ENCODE data around the gene HOXD9.

DNA sequence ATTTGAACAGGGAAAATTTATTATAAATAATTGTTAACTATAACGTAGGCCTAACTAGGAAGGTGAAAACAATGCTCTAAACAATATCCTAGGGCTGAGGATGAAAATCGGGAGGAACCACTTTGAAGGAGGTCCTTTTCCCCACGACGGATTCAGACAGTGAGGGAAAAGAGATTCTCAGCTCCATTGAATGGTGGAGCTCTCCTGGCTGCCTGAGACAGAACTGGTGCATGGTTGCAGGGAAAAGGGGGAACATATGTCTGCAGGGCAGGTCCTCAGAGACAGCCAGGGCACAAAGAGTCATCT is 94.1 kb downstream of the CDCA7 start:
- PRO-cap, 2 experiments, result no peak in any of the 2 experiments

- PRO-cap, 2 experiments, result no peak in any of the 2 experiments
Observed at GRCh38 chr2:173903558-173904090, 61.5 kb downstream of the SP3 start.

DNA sequence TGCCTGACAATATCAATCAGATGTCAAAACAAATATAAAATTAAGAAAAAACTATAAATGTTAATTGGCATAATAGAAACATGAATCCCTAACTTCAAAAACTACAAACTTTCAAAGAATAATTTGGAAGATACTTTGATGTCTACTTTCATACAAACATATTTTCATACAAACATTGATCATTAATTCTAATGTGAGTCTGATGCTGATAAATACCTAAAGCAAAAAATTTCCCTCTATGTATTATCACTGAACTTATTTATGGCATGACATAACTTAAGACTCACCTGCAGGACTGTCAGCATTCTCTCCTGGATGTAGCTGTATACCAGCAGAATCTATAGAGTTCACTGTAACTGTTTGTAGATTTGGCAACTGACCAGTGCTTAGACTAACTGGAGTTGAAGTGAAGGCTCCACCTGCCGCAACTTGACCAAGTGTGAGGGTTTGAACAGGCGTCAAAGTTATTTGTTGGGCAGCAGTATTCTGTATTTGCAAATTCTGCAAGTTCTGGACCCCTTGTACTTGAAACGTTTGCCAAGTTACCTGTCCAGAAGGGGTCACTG is 10.5 kb downstream of the SP3 start:
- PRO-cap, 2 experiments, result no peak in any of the 2 experiments

GRCh38 chr2:173963337-173963799 is 1.8 kb downstream of the SP3 start:
- PRO-cap, 2 experiments, result peak in 2 of 2 experiments; most common plus-strand start chr2:173963593 (in 2)

- PRO-cap, 2 experiments, result no peak in any of the 2 experiments
Observed at GRCh38 chr2:173966509-173967281, 1.5 kb upstream of the SP3 start.

DNA sequence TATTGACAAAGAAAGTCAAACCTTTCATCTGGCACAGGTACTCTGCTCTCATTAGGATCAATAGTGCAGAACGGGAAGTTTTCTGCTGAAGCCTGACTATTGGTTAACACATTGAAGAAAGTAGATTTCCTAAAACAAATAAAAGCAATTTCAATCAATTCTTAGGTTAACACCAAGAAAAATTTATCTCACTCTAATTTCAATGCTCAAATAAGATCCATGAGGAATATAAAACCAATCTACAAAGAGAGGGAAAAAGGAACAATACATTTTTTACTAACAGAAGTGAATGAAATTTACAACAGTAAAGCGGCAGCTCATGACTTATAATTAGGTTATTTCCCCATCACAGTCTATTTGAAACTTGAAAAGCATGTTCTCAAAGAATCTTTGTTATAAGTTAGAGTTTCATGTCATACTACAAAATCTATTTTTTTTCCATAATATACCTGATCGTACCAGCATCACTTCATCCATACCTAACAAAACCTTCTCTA is 19.0 kb downstream of the OLA1 start:
- PRO-cap, 2 experiments, result no peak in any of the 2 experiments

DNA sequence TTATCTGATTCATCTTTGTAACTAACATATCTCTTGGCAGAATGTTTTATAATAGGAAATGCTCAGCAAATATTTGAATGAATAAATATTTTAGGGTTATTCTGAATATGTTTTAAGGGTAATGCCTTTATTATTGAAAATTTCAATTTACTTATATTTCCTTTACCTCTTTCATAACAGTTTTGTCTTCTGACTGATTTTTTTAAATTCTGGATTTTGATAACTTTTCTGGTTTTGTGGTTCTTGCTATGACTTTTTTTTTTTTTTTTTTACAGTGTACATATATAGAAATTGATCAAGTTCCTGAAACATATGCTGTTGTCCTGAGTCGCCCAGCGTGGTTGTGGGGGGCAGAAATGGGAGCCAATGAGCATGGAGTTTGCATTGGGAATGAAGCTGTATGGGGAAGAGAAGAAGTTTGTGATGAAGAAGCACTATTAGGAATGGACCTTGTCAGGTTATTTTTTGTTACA is 4.2 kb downstream of the SCRN3 start:
- PRO-cap, 2 experiments, result no peak in any of the 2 experiments

DNA sequence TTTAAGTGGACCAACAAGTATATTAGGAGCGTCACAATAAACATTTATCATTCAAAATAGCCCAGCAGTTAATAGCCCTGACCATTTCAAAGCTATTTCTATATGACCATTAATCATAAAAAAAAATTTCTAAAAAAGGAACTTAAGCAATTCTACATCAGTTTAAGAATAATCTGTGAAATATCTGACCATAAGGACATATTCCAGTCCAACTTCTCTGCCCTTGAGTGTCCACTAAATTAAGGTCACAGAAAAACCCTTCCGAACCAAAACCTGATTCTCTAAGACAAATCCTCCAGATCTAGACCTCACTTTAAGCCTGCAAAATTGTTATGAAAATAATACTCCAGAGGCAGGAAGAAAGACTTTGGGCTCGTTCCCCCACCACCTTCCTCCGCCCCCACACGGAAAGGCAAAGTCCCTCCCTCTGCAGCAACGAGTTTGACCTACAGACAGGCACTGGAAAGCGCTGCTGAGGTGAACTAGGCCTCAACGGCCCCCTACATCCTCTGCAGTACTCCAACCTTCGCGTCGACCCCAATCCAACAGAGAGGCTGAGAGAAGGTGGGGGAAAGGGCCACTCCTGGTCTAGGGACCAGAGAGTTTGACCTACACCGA is 893 bp downstream of the ATP5MC3 start:
- PRO-cap, 2 experiments, result peak in 2 of 2 experiments; most common plus-strand start position 451 of the sequence (in 2); most common minus-strand start position 396 of the sequence (in 1)

GRCh38 chr2:175857420-175857717 is 144.7 kb downstream of the LNPK start:
- PRO-cap, 2 experiments, result no peak in any of the 2 experiments

- PRO-cap, 2 experiments, result no peak in any of the 2 experiments
Observed at GRCh38 chr2:176001162-176002136, 618 bp downstream of the LNPK start.

DNA sequence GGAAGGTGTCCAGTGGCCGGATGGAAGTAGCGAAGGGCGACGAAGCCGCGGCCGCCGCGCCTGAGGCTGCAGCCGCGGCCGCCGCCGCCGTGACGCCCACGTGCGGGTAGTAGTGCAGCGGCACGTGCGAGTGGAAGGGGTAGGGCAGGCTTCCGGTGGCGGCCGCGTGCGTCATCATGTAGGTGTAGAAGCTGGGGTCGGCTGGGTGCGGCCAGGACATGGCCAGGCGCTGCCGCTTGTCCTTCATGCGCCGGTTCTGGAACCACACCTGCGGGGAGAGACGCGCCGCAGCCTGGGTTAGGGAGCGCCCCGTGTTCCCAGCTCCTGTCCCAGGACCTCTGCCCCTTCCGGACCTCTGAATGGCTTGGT is 3.2 kb downstream of the EVX2 start:
- PRO-cap, 2 experiments, result no peak in any of the 2 experiments

GRCh38 chr2:176103746-176104826 is 3.0 kb upstream of the HOXD11 start:
- PRO-cap, 2 experiments, result no peak in any of the 2 experiments

DNA sequence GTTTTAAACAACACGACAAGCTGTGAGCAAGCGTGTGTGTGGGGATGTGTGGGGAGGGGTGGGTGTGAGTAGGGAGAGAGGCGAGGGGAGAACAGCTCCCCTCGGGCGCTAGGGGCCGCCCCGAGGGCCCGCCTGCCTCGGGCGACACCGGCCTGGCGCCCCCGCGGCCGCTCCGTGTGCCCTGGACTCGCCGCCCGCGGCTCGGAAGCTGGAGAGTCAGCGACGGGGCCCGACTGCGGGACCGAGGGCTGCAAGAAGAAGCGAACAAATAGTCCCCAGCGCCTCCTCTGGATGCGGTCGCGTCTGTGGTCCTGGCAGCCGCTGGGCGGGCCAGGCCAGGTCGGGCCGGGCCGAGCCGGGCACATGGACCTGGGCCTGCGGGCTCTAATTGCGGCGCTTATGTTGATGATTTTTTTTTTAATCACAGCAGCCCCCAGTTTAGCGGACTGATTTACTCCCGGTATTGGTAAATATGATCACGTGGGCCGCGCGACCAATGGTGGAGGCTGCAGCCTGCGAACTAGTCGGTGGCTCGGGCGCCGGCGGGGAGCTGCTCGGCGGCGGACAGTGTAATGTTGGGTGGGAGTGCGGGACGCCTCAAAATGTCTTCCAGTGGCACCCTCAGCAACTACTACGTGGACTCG is at the start of gene HOXD9:
TSS of gene HOXD9 (plus strand) at position 523 of the 644 bp plus-strand sequence.
- PRO-cap, 2 experiments, result no peak in any of the 2 experiments

- PRO-cap, 2 experiments, result no peak in any of the 2 experiments
Observed at GRCh38 chr2:176123680-176124350, 1.3 kb downstream of the HOXD9 start.

GRCh38 chr2:176136611-176137331 is 7.3 kb downstream of the HOXD8 start:
- PRO-cap, 2 experiments, result no peak in any of the 2 experiments

GRCh38 chr2:176138311-176139493 is 9.2 kb downstream of the HOXD8 start:
- PRO-cap, 2 experiments, result no peak in any of the 2 experiments

DNA sequence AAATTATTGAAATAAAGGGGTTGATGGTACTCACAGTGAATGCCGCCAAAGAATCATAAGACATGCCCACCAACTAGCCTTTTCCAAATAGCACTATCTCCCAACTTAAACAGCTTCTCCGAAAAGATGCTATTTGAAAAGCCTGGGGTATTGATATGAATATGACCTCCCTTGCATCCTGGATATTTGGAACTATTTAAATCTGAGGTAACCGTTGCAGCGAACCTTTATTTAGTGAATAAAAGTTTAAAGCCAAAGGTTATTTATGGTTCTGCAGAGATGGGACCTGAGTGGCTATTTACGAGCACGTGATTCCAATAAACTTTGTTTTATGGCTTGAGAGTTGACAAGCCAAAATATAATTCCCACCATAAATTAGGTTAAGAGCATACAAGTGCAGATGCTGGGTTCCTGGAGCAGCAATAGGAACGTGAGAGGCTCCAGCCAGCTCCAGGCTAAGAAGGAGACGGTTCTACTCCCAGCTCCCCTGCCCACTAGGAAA is 5.3 kb upstream of the HOXD4 start:
- PRO-cap, 2 experiments, result no peak in any of the 2 experiments

DNA sequence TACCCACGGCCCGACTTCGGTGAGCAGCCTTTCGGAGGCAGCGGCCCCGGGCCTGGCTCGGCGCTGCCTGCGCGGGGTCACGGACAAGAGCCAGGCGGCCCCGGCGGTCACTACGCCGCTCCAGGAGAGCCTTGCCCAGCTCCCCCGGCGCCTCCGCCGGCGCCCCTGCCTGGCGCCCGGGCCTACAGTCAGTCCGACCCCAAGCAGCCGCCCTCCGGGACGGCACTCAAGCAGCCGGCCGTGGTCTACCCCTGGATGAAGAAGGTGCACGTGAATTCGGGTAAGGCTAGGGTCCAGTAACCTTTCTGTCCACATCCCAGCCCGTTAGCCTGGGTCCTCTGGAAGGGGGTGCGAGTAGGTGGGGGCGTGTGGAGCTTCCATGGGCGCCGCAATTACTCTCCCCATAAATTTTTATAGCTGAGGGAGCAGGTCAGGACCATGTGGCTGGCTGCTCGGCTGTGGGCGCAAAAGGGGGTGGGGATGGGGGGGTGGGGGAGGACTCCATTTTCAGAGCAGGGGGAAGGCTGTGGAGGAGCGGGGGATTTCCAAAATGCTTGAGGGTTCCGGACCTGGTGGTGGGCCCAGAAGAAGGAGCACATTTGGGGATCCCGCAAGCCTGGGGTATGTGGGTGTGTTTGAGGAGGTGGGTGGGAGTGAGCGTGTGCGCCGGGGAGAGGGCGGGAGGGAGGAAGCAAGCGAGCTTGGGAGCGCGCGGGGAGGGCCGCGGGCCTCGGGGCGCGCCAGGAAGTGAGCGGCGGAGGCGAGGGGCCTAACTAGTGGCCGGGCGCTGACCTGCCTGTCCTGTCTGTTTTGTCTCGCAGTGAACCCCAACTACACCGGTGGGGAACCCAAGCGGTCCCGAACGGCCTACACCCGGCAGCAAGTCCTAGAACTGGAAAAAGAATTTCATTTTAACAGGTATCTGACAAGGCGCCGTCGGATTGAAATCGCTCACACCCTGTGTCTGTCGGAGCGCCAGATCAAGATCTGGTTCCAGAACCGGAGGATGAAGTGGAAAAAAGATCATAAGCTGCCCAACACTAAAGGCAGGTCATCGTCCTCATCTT is 770 bp downstream of the HOXD4 start:
- PRO-cap, 2 experiments, result no peak in any of the 2 experiments

GRCh38 chr2:176172119-176172568 is 15.0 kb downstream of the HOXD3 start:
- PRO-cap, 2 experiments, result no peak in any of the 2 experiments

DNA sequence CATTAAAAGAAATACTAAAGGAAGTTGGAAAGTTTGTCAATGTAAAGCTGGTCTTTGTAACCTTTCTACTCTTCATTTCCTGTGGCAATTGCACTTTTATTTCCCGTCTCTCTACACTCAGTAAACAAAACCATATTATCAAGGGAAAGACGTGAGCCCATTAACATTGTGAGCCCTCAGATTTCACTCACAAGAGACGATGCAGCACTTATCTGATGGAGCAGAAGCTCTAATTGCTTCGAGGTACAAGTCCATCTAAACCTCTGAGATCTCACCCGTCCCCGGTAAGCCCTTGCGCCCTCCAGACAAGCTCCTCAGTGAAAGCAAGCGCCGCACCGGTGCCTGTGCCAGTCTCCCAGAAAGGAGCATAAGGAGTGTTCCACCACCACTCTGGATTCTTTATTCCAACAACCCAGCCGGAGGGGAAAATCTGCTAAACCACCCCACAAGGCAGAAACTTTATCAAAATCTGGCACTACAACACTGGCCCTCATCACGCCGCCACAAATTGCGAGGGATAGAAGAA is 942 bp upstream of the HOXD1 start:
- PRO-cap, 2 experiments, result no peak in any of the 2 experiments

Measured in Colon Carcinoma Metastatic in the Brain (tissue), 2 donors.